Aortic smooth muscle cell (primary cell): ENCODE data around the gene TCEANC2.

- RRBS, result no CpG with 5 or more reads among the region's 11 CpGs
Observed at GRCh38 chr1:53089418-53090130, 27.6 kb downstream of the PODN start.

DNA sequence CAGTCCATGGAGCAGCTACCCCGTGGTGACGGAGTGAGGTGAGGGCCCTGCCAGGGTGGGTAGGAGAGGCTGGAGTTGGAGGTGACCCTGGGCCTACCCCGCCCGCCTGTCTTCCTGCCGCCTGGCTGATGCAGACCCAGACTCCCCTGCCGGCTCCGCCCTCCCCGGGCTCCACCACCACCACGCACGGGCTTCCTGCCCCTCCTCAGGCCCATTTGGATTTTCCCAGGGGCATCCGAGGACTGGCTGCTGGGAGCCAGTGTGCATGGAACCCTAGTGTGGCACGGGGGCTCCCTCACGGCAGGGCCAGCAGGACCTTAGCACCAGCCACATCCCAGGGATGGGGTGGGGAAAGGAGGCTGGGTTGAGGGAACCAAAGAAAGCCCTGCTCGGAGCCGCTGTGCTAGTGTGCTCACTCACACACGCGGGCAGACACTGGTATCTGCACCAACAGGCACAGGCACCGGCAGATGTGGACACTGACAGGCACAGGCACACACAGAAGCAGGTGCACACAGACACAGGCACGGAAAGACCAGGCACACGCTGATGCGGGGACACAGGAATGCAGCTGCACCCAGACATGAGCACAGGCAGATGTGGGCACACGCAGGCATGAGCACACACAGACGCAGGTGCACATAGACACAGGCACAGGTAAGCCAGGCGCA lies 32.7 kb downstream of the PODN start:
- RRBS, result no CpG with 5 or more reads among the region's 24 CpGs

GRCh38 chr1:53367867-53368483 lies 40.1 kb upstream of the LRP8 start:
- RRBS, result no CpG with 5 or more reads among the region's 5 CpGs

DNA sequence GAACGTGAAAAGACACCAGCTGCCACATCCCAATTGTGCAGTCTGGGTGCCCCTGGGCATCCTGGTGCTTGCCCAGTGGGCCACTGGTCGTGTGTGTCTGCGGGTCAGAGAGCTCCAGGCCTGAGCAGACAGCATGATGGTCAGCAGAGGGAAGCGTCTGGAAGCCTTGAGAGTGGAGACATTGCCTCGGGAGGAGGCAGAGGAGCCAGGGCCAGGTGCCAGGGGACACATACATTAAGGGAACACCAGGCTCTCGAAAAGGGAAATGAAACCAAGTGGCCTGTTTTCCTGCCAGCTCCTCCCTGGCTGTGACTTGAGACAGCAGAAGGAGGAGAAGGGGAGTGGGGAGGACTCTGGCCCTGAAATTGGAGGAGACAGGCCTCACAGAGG lies 62.3 kb upstream of the LRP8 start:
- RRBS, result no CpG with 5 or more reads among the region's 6 CpGs

GRCh38 chr1:54053054-54054281 lies at the start of gene TCEANC2:
TSS of gene TCEANC2 (plus strand) at chr1:54053608.
- RRBS, result under 1% methylated on average over 6 of the region's 68 CpGs

DNA sequence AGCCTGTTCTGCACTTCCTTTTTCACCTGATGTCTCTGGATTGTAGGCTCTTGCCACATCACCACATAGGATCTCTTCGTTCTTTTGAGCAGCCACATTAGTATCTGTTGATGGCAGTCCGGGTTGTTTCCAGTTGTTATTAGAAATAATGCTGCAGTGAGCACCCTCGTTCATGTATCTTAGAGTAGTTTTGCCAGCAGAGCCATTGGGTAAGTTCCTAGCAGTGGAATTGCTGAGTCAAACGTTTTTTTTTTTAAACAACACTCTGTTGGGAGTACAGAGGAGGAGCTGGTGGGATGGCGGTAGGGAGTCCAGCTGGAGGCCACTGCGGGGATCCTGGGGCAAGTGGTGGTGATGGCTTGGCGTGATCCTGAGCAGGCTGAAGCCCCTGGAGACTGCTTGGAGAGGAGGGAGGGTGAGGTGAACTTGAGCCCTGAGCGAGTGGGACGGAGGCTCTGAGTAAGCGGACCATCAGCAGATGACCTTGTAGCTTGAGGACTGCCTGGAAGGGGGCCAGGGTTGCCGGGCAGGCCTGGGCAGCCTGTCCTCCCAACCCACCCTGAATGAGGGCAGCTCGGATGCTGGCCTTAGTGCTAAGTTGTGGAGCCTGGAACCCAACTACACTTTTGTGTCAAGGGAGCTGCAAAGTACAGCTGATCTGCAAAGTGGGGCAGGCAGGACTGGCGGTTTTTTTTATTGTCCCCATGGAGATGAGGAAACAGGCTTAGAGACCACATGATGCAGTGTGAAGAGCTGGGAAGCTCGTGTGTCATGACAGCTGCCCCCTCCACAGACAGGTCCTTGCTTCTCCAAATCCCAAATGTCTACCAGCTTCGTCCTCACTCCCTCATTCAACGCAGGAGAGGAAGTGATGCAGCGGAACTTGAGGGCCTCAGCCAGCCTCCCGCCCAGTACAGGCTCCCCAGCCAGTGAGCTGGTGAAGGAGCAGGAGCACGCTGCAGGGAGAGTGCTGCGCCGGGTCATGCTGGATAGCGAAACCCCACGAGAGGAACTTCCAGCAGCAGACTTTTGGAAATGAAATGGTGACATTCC lies 20.2 kb downstream of the MRPL37 start:
- RRBS, result no CpG with 5 or more reads among the region's 23 CpGs

- RRBS, result no CpG with 5 or more reads among the region's 10 CpGs
Observed at GRCh38 chr1:54286918-54287710, 87.1 kb downstream of the MRPL37 start.

GRCh38 chr1:54344663-54345722 lies 145.0 kb downstream of the MRPL37 start:
- RRBS, result no CpG with 5 or more reads among the region's 20 CpGs

- RRBS, result no CpG with 5 or more reads among the region's 4 CpGs
Observed at GRCh38 chr1:54362857-54363286, 162.9 kb downstream of the MRPL37 start.

GRCh38 chr1:54385433-54385938 lies 162.5 kb upstream of the ACOT11 start:
- RRBS, result no CpG with 5 or more reads among the region's 4 CpGs

DNA sequence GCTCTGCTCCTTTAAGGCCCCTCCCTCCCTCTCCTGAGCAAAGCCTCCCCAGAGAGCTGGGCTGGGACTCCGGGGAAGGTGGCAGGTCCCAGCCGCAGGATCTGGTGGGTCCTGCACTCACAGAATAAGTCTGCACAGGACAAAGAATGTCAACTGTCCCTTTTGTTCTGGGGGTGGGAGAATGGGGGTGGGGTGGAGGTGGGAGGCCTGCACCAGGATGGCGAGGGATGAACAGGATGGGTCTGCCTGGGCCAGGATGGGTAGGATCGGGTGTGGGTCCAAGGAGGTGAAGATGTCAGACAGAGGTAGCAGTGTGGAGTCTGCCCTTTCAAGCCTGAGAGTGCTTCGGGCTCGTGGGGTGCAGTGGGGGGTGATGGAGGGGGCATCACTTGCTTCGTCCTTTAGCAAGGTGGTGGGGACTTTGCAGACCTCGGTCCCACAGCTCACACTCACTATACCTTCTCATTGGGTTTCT lies 84.4 kb upstream of the ACOT11 start:
- RRBS, result no CpG with 5 or more reads among the region's 8 CpGs

- RRBS, result no CpG with 5 or more reads among the region's 4 CpGs
Observed at GRCh38 chr1:54641076-54641584, 456 bp upstream of the MROH7 start.

- RRBS, result no CpG with 5 or more reads among the region's 9 CpGs
Observed at GRCh38 chr1:54801487-54801967, 404 bp upstream of the TTC22 start.

GRCh38 chr1:55022012-55022622 lies 17.2 kb upstream of the PCSK9 start:
- RRBS, result 5% methylated on average over 3 of the region's 15 CpGs

GRCh38 chr1:55064794-55065412 lies 25.6 kb downstream of the PCSK9 start:
- RRBS, result no CpG with 5 or more reads among the region's 4 CpGs

- RRBS, result no CpG with 5 or more reads among the region's 12 CpGs
Observed at GRCh38 chr1:55066288-55066750, 27.0 kb downstream of the PCSK9 start.

GRCh38 chr1:55166459-55167276 lies 48.5 kb downstream of the USP24 start:
- RRBS, result no CpG with 5 or more reads among the region's 5 CpGs

DNA sequence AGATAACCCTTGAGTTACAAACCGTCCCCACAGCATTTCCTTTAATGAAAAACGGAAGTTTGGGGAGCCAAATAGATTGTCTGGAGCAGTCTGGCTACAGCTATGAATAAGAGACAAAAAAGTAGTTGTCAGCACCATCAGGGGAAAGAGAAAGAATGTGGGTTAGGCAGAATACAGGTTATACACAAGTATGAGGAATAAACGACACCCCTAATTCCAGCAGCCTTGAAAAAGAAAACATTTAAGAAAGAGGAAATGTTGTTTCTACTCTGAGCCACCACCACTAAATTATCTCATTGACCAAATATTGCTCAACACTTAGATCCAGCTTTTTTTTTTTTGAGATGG lies 29.4 kb upstream of the USP24 start:
- RRBS, result no CpG with 5 or more reads among the region's 3 CpGs

- RRBS, result no CpG with 5 or more reads among the region's 7 CpGs
Observed at GRCh38 chr1:55288431-55288690, 73.2 kb upstream of the USP24 start.

- RRBS, result no CpG with 5 or more reads among the region's 3 CpGs
Observed at GRCh38 chr1:55362582-55363110, 147.5 kb upstream of the USP24 start.